Frontal cortex (tissue), 2 donors: ENCODE measurements around a stretch of chr1.

- RAMPAGE, long total RNA = no peak
Measured at GRCh38 chr1:165898623-165899030, 71.2 kb downstream of the UCK2 start.

DNA sequence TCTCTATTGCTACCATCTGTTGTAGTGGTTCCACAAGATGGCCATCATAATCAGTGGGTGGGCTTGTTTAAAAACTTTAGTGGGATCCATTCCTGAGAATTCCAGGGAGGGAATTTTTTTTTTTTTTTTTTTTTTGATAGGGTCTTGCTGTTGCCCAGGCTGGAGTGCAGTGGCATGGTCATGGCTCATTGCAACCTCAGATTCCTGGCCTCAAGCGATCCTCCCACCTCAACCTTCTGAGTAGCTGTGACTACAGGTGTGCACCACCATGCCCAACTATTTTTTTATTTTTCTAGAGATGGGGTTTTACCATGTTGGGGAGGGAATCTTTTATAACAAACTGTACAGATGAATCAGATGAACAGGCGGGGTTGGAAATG, 87.3 kb downstream of the UCK2 start:
- RAMPAGE, long total RNA = no peak

DNA sequence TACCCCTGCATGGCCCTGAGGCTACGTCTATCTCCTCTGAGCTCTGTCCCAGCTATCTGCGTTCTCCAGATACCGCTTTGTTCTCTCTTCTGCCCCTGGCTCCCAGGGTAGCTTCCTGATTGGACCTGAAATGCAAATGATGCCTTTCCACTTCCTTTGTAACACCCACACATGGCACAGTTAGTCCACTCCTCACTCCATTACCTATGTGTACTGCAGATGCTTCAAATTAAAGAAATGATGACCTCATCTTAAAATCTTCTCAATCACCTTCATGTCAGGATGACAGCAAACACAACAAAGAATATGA, 138.6 kb upstream of the POGK start:
- RAMPAGE, long total RNA = no peak

GRCh38 chr1:167066477-167067062, 23.6 kb downstream of the GPA33 start:
- RAMPAGE, long total RNA = no peak

DNA sequence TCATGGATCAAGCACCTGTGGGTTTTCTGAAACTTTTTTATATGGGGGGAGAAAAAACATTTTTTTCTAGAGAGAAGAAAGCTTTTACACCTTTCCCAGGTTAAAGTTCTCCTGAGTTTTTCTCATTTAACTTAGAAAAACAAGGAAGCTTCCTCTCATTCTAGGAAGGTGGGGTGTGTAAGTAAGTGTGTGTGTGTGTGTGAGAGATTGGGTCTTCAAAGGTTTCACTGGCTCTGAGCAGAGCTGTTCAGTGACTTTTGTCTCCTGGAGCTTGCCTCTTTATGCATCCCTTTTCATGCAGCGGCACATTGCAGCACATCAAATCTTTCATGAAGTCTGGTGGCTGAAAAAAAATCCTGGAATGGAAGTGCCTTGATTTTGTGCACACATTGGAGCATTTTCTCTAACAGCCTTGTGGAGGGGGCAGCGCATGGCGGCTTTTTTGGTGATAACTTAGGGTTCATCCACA, 3.4 kb downstream of the GPA33 start:
- RAMPAGE, long total RNA = no peak

DNA sequence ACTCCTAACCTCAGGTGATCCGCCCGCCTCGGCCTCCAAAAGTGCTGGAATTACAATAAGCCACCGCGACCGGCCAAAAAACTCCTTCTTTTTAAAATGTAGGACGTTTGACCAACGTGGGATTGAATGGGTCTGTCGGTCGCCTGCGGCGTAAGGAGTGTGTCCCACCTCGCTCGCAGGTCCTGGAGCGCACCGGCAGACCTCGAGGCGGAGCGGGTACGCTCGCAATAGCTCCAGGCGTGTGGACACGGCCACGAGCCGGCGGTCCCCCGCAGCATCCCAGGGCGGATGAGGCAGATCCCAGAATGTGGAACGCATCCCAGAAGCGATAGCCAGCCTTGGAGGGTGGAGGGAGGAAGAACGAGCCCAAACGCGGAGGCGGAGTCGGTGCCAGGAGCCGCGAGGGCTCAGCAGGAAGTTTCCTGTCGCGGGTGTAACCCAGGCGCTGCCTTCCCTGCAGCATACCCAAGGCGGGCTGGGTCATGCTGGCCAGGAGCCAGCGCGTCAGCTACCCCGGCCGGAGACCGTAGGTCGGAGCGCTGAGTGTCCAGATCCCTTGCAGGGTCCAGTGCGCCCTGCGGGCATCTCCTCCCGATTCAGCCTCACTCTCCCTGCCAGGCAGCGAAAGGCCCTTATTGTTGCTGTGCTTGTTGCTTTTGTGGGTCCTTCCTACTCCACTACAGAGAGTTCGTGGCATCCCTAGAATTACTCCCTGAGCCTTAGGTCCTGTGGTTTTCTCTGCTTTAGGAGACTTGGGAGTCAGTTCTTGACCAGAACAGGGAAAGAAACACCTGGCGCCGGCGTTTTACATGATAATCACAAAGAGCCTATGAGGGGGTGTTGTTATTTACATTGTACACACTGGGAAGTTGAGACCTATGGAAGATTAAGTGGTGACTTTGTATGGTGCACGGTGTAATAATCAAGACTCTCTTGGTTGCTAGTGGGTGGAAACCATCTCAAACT, 27.6 kb downstream of the STYXL2 start:
- RAMPAGE, long total RNA = no peak

DNA sequence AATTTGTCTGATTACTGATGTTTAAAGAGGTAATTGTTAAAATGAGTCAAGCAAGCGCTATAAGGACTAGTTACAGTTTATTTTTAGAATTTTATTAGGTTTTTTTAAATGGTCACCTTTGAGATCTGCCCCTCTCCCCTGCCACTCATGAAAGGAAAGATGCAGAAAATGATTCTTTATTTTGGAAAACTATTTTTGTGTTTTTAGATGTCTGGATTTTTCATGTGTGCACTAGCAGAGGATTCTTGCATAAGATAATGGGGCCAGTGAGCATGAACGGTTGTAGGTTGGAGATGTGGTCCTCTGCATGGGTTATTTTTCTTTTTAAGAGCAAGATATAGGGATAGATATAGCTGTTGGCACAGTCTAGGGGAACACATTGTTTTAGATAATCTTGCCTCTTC, 40.5 kb downstream of the POU2F1 start:
- RAMPAGE, long total RNA = no peak

DNA sequence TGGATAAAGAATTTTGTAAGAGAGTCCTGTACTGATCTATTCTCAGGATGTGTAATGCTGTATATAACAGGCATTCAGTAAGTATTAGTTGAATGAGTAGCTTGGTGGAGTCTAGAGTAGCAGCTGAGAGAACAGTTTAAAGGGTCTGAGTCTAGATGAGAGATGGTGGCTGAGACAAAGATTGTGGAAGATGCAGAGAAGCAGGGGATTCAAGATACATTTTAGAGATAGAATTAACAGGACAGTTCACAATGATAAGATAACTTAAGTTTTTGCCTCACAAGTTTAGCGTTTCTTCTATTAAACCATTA, 44.4 kb downstream of the POU2F1 start:
- RAMPAGE, long total RNA = no peak

DNA sequence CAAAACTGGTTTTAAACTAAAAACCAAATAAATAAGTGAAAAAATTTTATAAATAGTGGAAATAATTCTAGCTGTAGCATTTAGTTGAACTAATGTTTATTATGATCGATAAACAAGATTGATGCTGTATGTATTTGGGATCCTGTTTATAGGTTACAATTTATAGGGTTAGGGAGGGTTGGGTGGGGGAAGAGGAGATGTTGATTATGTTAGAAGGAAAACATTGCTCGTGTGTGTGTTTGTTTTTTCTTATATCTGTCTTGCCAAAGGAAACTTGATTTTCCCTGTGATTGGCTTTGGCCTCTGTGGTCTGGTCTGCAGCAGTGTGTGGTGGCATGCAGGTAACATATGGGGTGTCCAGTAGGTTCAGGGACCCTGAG, 96.6 kb downstream of the CD247 start:
- RAMPAGE, long total RNA = no peak

DNA sequence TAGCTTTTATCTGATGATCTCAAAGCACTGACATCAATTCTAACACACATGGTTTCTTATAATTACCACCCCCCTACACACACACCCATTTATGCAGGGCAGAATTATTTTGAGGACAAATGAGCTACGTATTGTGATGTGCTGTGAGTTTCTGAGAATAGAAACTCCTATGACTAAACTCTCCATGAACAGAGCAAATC, 17.9 kb downstream of the CD247 start:
- RAMPAGE, long total RNA = no peak

- RAMPAGE, long total RNA = no peak
Measured at GRCh38 chr1:167633535-167633898, 3.5 kb downstream of the RCSD1 start.

GRCh38 chr1:167635061-167635976, 5.3 kb downstream of the RCSD1 start:
- RAMPAGE, long total RNA = no peak

DNA sequence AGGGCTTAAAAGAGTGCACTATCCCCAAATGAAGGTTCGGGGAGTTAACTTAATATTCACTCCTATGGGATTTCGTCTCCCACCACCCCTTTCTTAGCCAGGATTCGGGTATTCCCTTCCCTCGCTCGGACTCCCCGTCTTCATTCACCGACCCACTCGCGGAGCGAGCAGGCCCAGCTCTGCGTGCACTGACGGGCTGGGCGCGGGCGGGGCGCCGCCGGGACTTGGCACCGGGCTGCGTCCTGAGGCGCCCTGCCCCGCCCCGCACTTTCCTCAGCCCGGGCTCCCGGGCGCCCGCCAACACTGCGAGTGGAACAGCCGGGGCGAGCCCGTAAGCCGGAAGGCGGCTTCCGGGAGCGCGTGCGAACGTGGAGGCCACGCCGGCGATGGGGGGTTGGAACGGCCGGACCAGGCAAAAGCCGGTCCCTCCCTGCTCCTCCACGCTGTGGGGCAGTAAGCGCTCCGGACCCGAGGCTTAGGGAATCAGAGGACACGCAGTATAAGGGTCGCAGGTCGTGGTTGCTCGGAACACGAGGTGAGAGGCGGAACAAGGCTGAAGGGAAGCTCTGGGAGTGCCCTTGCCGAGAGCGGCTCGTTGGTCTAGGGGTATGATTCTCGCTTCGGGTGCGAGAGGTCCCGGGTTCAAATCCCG, 7.5 kb upstream of the MPZL1 start:
- RAMPAGE, long total RNA = no peak

GRCh38 chr1:167789807-167790786, 68.3 kb downstream of the MPZL1 start:
- RAMPAGE, long total RNA = no peak

GRCh38 chr1:167863332-167863847, 50.5 kb downstream of the ADCY10 start:
- RAMPAGE, long total RNA = no peak

- RAMPAGE, long total RNA = no peak
Measured at GRCh38 chr1:167926363-167927160, 9.9 kb upstream of the DCAF6 start.

DNA sequence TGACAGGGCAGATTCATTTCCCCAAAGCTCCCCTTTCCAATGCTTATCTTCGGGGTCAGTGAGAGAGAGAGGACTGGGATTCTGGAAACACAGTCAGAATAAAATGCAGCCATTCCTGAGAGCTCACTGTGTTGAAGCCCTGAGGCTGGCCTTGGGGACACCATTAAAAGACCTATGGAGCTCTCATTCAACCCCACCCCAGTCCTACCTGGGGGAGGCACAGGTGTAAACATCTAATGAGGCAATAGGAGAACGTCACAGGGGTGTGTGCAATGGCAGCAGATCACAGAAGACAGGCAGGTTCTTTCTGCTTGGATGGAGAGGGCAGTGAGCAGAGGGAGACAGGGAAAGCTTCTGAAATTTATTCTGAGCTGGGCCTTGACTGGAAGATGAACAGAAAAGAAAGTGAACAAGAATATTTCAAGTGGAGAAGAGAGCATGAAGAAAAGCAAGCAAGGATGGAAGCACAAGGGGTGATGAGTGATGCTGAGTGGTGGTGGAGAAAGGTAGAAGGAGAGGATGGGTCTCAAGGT, 88.5 kb upstream of the ATP1B1 start:
- RAMPAGE, long total RNA = no peak

DNA sequence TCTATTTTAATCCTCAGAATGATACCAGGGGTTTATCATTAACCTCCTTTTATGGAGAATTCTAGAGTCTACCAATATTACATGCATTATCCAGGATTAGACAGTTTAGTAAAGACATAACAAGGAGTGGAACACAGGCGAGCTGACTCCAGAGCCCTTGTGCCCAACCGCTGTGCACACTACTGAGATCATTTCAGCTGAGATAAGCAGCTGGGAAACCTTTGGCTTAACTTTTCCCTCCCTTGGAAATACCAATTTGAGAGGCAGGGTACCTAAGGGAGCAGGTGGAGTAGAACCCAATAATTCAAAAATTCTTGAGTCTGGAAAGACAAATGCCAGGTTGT, 59.8 kb upstream of the ATP1B1 start:
- RAMPAGE, long total RNA = no peak

- RAMPAGE, long total RNA = no peak
Measured at GRCh38 chr1:169052715-169053244, 53.7 kb upstream of the ATP1B1 start.

DNA sequence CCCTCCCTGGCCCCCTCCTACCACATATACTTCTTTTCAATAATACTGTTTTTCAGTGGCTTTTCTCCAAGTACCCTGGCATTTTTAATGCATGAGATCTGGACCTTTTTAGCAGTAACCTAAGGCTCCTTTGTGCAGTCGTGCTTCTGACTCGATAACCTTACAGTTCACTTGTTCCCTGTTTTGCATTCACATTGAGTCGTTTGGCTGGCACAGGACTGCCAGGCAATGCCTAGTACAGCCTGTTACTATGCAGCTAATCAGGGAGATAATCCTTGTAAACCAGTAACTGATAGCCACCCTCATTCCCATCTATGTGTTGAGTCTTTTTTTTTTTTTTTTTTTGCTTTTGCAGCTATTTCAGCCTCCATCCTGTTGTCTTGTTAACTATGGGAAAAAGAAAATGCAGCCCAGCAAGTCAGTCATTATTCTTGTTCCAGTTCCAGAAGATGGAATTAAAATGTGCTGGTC, 3.8 kb downstream of the ATP1B1 start:
- RAMPAGE, long total RNA = no peak